ENCODE measurements around the genes PGPEP1, ELL and TMEM59L.

- PRO-cap, result no peak
These were observed 6.5 kb upstream of the PDE4C start for GRCh38 chr19:18232511-18233270.

DNA sequence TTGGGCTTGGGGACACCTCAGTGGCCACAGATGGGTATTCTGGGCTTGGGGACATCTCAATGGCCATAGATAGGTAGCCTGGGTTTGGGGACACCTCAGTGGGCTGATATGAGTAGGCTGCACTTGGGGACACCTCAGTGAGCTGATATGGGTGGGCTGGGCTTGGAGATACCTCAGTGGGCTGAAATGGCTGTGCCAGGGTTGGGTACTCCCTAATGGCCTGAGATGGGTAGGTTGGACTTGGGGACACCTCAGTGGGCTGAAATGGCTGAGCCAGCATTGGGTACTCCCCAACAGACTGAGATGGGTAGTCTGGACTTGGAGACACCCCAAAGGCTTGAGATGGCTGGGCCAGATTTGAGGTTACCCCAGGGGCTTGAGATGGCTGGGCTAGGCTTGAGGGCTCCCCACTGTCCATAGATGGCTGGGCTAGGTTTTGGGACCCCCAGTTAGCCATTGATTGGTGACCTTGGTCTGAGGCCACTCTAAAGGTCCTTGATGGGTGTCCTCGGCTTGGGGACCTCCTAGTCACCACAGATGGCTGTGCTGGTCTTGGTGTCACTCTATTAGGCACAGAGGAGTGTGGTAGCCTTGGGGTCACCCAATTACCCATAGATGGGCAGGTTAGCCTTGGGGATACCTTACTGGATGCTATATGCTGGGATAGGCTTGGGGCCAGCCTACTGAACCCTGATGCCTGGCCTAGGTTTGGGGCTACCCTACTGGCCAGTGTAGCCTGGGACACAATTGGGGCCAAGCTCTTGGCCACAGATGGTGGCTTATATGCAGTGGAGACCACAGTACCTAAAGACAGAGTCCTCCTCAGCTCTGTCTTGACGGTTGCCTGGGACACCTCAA is 12.0 kb downstream of the IQCN start:
- PRO-cap, result no peak

GRCh38 chr19:18292202-18292435 is 10.7 kb upstream of the JUND start:
- PRO-cap, result bidirectional peak, plus-strand start at chr19:18292351, minus-strand start at chr19:18292150

- PRO-cap, result no peak
These were observed at the start of gene PGPEP1 for GRCh38 chr19:18340207-18340973. TSS of gene PGPEP1 (plus strand) at chr19:18340598.

DNA sequence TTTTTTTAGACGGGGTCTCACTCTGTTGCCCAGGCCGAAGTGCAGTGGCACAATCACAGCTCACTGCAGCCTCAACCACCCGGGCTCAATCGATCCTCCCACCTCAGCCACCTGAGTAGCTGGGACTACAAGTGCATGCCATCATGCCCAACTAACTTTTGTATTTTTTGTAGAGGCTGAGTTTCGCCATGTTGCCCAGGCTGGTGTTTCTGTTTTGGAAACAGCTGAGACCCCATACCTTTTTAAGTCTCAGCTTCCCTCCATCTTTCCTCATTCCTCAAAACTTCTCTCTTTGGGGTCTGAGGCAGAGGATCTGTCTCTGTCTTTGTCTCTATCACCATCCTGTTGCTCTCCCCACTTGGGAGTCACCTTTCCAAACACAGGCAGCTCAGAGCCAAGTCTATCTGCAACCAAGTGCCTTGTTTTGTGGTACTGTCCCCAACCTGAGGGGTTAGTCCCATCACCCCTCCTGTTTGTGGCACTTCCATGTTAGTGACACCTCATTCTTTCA is 3.5 kb downstream of the GDF15 start:
- PRO-cap, result no peak

- PRO-cap, result no peak
These were observed 5.0 kb upstream of the SSBP4 start for GRCh38 chr19:18414120-18414768.

DNA sequence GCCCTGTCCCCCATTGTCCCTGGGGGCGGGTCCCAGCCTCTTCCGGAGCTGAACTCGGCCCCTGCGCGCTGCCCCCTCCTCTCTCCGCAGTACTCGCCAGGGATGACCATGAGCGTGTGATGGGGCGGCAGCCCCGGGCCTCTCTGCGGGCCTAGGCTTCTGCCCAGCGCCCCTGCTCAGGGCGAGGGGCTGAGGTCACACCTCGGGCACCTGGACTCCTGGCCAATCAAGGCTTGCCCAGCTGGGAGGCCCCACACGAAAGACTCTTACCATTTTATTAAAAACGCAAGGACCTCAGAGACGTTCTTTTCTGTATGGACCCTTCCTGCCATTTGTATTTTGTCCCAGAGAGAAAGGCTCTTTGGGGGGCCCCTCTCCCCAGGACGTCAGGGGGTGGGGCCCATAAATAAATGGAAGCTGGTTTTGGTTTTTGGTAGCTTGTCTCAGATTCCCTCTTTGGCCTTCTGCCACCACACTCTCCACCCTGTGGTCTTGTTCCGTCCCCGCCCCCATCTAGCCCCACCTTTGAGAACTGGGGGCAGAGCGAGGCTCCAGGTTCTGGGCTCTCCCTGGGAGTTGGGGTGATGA is 3.7 kb downstream of the ISYNA1 start:
- PRO-cap, result no peak

DNA sequence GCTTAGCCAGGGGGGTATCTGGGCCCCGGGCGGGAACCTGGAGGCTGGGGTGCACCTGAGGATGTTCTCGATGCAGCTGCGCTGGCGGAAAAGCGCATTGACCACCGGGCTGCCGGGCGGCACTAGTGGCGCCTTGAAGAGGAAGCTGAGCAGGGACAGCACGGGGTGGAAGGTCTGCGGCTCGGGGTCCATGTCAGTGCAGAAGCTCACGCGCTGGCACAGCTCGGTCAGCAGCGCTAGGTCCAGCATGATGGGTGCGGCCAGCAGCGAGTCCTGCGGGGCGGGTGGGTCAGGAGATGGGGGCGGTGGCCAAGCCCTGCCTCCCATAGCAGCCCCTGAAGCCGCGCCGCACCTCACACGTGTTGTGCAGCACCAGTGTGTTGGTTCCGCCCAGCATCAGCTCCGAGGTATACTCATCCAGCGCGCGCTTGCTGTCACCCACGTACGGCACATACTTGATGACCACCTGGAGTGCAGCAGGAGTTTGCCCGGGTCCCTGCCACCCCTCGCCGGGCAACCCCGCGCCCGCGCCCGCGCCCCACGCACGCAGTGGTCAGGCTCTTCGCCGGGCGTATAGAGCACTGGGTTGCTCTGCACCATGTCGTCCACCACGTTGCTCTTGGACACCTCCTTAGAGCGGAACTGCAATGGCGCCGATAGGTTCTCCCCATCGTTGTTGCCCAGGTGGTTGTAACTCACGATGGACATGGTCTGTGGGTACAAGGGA is 2.6 kb downstream of the ISYNA1 start:
- PRO-cap, result no peak

- PRO-cap, result no peak
These were observed 719 bp upstream of the ISYNA1 start for GRCh38 chr19:18438380-18439323.

- PRO-cap, result no peak
These were observed 18.5 kb upstream of the ISYNA1 start for GRCh38 chr19:18456259-18457002.

- PRO-cap, result no peak
These were observed 38.8 kb upstream of the ISYNA1 start for GRCh38 chr19:18476580-18477253.

- PRO-cap, result no peak
These were observed 3.3 kb downstream of the ELL start for GRCh38 chr19:18518560-18519061.

GRCh38 chr19:18521713-18522915 is at the start of gene ELL:
TSS of gene ELL (minus strand) at chr19:18522070.
- PRO-cap, result unidirectional peak, minus-strand start at chr19:18522066

DNA sequence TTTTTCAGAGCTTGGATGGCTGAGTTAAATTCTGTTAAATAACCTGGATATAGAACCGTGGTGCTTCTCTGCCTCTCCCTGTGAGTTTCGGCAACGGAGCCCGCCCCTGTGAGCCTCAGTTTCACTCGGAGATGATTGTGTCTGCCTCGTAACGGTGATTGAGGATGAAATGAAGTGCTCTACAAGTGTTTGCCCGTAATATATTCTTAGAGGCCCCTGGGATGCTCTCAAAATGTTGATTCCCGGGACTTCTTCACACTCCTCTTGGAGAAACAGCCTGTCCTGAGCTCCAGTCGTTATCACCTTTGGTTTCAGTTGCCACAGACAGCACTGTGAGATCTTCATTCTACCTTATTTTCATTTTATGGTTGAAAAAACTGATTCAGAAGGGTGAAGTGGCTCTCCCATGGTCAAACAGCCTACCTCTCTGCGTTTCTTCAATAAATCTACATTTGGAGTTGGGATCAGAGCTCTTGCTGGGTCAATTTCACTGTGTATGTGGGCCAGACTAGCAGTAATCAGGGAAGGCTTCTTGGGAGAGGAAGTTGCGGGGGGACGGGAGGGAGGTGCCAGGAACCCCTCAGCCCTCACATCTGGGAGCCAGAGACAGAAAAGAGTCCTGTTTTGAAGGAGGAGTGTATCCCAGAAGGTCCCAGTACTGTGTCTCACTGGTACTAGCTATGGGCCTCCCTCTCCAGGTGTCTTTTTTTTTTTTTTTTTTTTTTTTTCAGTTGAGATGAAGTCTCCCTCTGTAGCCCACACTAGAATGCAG is 789 bp downstream of the KXD1 start:
- PRO-cap, result no peak

DNA sequence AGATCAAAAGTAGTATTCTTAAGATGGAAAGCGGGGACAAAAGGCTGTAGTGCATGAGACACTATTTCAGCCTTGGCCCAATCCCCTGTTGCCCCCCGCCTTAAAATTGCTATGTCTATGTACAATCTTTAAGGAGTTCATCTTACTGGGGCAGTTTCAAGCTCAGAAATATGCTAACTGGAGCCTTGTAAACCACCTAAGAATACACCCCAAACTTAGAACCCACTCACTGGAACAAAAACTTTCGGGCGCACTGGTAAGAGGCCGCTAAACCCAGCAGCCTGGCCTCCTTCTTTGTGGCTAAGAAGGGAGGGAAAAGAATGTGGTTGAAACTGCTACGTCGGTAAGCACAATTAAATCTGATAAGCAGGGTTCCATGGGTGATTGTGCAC is 7.0 kb downstream of the UBA52 start:
- PRO-cap, result no peak

DNA sequence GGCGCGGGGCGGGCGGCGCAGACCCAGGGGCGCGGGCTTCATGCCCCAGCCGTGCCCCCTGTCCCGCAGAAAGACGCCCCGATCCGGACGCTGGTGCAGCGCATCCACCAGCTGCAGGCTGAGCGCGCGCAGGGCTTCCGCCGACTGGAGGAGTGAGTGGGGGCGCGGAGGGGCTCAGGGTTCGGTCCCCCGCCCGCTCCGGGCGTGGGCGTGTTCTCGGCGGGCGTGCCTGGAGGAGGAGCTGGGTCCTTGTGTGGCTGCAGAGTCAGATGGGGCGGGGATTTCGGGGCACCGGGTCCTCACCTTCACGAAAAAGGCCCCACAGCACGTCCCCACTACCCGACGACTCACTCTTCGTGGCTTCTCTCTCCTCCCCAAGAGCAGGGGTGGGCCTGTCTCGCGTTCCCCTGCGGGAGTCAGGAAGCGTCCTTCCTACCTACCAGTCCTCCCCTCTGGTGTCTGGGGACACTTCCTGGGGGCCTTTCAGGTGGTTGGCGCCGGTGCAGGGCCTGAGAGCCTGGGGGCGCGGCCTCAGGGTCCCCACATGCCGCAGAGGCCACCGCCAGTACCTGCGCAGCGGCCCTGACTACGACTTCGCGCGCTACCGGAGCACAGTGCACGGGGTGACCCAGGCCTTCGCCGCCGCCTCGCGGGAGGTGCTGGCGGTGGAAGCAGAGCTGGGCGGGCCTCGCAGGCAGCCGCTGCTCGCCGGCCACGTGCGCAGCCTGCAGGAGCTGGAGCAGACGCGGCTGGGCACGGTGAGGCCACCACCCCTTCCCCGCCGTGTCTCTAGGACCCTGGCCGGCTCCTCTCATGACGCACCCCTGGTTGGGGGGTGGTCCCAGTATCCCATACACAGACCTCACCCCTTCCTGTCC is 567 bp downstream of the REX1BD start:
- PRO-cap, result no peak

GRCh38 chr19:18612463-18613340 is at the start of gene TMEM59L:
TSS of gene TMEM59L (plus strand) at chr19:18612870.
- PRO-cap, result no peak

- PRO-cap, result no peak
These were observed 13.8 kb downstream of the KLHL26 start for GRCh38 chr19:18650424-18651183.

DNA sequence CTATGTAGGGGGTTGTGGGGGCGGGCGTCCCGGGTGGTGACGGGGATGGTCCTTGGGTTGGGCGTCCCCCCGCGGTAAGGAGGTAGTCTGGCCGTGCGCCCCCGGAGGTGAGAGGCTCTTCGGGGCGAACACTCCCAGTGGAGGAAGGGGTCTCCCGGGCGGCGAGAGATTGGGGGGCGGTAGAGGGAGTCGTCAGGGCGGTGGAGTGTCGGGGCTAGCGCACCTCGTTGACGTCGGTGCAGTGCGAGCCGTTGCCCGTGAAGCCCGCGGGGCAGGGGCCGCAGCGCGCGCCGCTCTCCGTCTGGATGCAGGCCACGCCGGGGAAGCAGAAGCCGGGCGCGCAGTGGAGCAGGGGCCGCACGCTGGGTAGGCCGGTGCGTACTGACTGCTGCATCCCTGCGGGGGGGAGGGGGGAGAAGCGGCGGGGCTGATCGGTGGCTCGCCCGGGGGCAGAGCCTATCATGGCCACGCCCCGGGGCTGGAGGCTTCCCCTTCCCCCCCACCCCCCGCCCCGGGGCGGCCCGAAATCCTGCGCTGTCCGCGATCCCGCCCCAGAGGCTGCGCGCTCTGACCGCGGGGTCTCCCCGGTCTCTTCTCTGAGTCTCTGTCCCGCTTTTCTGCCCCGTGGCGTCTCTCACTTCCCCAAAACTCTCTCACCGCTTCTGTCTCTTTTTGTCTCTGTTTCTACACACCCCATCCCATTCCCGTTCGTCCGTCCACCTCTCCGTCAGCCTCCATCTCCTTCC is 1.2 kb downstream of the COMP start:
- PRO-cap, result no peak

DNA sequence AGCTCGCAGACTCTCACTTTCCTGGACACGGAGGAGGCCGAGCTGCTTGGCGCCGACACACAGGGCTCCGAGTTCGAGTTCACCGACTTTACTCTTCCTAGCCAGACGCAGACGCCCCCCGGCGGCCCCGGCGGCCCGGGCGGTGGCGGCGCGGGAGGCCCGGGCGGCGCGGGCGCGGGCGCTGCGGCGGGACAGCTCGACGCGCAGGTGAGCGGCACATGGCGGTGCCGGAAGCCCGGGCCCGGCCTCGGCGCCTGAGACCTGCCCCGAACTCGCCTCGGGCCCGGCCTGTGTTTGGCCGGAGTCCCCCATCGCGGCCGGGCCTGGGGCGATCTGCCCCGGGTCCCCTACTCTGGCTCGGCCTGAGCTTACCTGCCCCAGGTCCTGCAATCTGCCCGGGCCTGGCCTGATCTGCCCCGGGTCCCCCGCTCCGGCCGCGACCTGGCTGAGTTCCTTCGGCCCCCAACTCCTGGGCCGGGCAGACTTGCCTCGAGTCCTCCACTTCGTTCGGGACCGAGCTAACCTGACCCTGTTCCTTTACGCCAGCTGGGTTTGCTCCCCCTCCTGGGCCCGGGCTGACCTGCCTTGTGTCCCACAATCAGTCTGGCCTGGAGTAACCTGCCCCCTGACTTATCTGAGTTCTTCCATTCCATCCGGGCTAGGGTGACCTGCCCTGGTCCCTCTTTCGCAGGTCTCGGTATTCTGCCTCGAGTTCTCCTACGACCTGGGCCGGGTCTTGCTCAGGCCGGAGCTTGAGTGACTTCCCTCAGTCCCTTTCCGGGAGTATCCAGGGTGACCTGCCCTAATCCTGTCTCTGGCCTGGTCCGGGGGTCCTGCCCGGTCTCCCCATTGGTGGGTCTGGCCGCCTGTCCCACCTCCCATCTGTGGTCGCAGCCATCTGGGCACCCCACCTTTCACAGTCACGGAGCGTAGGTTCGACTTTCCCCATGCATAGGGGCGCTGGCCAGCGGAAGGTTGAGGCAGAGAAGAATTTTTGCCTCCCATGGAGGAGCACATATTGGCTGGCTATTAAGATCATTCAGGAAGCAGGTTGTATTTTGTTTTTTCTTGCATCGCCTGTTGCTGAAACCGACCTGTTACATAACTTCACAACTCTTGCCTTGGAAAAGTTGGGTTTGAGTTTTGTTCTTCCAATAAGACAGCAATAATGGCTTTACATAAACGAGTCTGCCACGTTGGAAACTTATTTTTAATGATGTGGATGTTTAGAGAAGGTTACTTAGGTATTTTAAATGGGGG is 905 bp downstream of the UPF1 start:
- PRO-cap, result no peak

All from mesenteric fat pad (tissue), 1 donor.